ENCODE measurements around a stretch of chr18.

DNA sequence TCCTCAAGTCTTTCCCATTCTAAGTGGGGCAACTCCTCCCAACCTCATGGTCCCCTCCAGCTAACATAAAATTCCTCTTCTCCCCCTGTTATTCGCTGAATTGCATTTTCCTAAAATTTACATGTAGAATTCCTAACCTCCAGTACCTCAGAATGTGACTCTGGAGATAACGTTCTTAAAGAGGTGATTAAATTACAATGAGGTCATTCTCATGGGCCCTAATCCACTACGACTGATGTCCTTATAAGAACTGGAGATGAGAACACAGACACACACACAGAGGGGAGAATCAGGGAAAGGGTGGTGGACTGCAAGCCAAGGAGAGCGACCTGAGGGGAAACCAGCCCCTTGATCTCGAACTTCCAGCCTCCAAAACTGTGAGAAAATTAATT lies 70.3 kb downstream of the TGIF1 start:
- PRO-cap, 2 experiments = no peak in any of the 2 experiments

- PRO-cap, 2 experiments = no peak in any of the 2 experiments
Observed at GRCh38 chr18:3540678-3541714, 91.0 kb downstream of the TGIF1 start.

DNA sequence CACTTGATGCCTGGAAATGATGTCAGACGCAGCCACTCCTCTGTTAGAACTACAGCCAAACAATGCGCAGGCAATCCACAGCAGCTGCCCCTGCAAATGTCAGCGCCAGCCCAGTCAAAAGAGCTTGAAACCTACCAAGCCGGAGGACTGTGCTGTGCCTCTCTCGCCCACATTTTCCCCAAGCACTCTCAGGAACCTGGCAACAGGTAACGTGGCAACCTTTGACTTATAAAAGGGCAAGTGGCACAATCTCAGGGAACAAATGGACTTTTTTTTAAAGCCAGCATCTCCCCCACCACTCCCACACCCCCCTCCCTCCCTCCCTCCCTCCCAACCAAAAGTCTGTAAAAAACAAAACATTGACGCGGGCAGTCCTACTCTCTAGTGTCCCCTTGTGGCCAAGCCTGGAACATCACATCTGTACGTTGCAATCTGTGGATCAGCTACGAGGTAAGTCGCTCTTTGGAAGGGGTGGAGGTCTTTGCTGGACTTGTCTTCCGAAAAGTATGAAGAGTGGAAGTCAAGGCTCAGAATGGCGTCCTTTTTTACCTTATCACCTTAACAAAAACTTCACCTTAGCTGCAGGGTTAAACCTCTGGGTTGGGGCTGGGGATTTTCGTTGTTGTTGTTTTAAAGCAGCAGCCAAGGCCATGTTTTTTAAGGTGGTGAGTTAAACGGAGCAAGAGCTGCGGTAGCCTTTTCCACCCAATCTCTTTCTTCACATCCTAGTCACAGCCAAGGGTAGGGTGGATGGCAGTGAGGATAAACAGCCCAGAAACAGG lies 144.3 kb downstream of the TGIF1 start:
- PRO-cap, 2 experiments = peak in 1 of 2 experiments; most common plus-strand start position 46 of the sequence (in 1); most common minus-strand start position 300 of the sequence (in 1)

- PRO-cap, 2 experiments = no peak in any of the 2 experiments
Observed at GRCh38 chr18:3620660-3621359, 170.8 kb downstream of the TGIF1 start.

- PRO-cap, 2 experiments = no peak in any of the 2 experiments
Observed at GRCh38 chr18:3954714-3955289, 500.3 kb downstream of the DLGAP1 start.

DNA sequence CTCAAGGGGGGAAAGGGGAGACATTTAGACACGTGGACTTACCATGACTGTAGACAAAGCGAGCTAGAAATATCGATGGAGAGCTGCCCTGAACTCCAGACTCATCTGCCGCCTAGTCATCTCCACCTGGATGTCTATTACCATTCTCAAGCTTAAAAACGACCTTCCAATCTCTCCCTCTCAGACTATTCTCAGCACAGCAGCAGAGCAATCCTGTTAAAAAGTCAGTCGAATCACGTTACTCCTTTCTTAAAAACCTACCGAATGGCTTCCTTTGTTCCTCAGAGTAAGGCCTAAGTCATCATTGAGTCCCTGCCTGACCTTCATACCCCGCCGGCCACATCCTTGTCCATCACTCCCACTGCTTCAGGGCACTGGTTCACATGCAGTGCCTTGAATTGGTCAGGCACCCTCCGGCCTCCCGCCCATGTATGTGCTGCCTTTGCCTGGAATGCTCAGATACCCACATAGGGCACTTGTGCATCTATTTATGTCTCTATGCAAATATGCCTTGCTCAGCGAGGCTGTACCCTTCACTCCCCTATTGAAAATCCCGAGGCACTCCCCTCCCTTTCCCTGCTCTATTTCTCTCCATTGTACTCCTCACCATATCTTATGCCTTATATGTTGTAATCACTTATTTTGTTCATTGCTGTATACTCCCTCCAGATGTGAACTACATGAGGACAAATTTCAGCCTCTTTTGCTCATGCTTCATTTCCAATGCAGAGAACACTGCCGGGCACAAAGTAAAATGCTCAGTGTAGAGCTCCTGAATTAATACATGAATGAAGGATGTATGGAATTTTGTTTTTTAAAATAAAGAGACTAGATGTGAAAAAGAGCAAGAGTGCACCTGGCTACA lies 206.3 kb downstream of the DLGAP1 start:
- PRO-cap, 2 experiments = no peak in any of the 2 experiments

DNA sequence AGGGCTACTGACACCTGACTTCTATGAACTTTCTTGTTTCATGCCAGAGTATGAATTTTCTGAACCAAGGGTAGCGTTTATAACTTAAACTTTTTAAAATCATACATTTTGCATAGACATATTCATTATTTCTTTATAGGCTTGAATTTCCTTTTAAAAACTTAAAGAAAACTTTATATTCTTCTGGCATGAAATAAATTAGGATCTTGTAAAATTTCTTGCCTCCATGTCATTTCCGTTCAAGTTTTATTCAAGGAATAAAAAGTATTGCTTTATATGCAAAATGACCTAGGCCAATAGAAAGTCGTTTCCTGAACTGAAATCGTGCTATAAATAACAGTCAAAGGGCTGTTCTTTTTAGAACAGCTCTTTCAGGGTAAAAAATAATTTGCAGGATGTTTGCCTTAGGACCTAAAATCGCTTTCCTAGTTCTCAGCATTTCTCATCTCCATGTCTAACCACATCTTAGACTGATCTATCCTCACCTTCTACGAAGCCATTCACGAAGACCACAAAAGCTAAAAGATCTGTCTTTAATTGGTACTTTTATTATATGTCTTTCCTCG lies 1.8 kb downstream of the DLGAP1 start:
- PRO-cap, 2 experiments = no peak in any of the 2 experiments

GRCh38 chr18:4630430-4630629 lies 175.2 kb upstream of the DLGAP1 start:
- PRO-cap, 2 experiments = no peak in any of the 2 experiments

- PRO-cap, 2 experiments = no peak in any of the 2 experiments
Observed at GRCh38 chr18:5294067-5294443, 1.5 kb downstream of the ZBTB14 start.

GRCh38 chr18:5410435-5411112 lies 115.0 kb upstream of the ZBTB14 start:
- PRO-cap, 2 experiments = no peak in any of the 2 experiments

GRCh38 chr18:5456009-5456366 lies 87.8 kb downstream of the EPB41L3 start:
- PRO-cap, 2 experiments = no peak in any of the 2 experiments

DNA sequence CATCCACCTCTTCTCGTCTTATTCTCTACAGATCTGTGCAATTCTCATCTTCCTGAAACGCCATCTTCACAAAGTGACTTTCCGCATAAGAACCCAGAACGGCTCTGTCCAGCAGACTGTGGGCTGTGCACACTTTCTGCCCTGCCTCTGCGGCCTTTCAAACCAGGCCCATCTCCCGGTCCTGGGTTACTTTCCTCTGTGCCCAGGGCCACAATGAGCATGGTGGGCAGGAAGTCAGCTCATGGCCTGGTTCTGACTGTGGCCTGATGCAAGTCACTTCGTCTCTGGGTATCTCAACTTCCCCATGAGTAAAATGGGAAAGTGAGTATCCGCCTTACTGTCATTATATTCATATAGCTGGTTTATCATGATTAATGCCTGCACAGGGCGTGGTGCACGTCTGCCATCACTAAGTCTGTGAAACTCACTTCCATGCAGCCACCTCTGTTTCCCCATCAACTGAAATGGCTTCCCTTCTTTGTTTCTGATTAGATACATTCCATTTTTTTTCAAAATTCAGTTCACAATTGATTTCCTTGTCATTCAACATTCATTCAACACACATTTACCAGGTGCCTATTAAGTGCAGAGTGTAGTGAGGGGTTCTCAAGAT lies 71.8 kb upstream of the TMEM200C start:
- PRO-cap, 2 experiments = no peak in any of the 2 experiments

DNA sequence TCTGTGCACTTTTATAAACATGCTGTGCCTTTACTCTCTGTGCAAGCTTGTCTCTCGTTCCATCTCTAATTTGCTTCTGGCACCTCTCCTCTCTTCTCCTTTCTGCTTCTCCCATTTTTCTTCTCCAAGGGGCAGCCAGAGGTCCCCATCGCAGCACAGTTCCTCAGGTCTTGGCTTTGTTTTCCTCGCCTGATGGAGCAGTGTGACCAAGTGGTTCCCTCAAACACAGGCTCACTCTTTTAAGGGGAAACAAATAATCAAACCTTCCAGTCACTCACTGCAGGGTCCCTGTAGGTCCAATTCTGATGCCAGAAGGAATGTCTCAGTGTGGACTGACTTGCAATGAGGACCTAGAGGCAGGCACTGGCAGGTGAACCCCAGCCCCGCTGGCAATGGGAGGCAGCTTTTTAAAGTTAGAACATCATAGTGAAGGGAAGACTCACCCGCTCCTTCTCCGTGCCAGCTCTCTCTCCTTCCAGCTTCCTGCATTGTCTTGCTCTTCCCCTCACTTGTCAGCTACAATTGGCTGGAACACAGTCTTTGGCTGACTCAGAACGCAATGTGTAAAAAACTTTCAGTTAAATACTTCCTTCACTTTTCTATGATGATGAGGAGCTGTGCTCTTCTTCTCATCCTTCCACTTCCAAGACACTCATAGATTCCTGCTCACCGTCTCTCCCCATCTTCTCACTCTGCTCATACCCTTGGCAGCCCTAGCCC lies 117.7 kb upstream of the TMEM200C start:
- PRO-cap, 2 experiments = peak in 1 of 2 experiments; most common minus-strand start position 475 of the sequence (in 1)

DNA sequence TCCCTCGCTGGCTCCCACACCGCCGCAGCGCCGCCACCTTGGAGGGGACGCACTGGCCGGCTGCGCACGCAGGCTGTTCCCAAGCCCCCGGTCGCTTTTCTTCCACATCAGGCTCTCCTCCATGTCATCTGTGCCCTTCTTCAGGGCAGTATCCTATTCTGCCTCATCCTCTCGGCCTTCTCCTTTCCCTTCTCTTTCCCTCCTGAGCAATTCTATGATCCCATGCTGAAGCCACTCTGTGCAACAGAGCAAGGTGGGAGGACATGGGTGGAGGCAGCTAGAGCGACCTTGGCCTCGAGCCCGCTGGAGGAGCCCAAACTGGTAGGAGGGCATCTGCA lies 130.2 kb downstream of the L3MBTL4 start:
- PRO-cap, 2 experiments = no peak in any of the 2 experiments

- PRO-cap, 2 experiments = no peak in any of the 2 experiments
Observed at GRCh38 chr18:6362598-6362797, 52.2 kb downstream of the L3MBTL4 start.

- PRO-cap, 2 experiments = no peak in any of the 2 experiments
Observed at GRCh38 chr18:6376687-6377339, 37.9 kb downstream of the L3MBTL4 start.

- PRO-cap, 2 experiments = no peak in any of the 2 experiments
Observed at GRCh38 chr18:7290191-7290569, 59.3 kb downstream of the LRRC30 start.

- PRO-cap, 2 experiments = no peak in any of the 2 experiments
Observed at GRCh38 chr18:7635517-7636094, 68.5 kb downstream of the PTPRM start.

DNA sequence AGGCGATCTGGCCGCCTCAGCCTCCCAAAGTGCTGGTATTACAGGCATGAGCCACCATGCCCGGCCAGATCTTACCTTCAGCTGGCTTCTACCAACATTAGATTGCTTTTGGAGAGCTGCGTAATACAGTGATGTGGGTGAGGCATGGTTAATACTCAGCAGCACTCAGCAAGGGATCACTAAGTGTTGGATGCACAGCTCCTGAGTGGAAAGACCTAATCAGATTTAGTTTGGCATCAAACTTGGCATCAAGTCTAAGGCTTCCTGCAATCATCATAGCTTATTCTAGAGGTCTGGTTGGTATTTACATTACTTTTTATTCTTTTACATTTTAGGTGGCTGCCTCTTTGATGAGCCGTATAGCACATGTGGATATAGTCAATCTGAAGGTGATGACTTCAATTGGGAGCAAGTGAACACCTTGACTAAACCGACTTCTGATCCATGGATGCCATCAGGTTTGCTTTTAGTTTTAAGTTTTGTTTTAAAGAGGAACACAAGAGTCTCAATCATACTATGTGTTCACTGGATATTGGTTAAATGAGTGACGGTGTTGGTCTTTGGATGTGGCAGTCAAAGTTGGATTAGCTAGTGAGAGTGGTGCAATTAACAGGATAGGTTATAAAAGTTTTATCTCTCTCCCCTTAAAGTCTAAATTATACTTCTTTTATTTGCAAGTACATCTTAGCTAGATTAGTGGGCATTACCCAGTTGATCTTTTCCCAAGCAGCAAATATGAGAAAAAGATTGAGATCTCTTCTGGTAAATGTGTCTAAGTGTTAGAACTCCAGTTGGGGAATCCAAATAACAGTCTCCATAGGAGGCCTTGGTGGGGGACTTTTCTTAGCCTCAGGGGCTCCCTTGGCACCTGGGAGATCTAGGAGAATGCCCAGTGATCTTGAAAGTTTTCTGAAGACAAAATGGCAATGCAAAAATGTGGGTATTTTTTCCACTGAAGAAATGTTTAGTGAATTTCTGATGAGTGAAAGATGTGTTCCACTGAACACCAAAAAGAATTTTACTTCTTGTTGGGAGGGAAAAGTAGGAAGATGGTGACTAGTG lies 207.0 kb downstream of the PTPRM start:
- PRO-cap, 2 experiments = no peak in any of the 2 experiments

DNA sequence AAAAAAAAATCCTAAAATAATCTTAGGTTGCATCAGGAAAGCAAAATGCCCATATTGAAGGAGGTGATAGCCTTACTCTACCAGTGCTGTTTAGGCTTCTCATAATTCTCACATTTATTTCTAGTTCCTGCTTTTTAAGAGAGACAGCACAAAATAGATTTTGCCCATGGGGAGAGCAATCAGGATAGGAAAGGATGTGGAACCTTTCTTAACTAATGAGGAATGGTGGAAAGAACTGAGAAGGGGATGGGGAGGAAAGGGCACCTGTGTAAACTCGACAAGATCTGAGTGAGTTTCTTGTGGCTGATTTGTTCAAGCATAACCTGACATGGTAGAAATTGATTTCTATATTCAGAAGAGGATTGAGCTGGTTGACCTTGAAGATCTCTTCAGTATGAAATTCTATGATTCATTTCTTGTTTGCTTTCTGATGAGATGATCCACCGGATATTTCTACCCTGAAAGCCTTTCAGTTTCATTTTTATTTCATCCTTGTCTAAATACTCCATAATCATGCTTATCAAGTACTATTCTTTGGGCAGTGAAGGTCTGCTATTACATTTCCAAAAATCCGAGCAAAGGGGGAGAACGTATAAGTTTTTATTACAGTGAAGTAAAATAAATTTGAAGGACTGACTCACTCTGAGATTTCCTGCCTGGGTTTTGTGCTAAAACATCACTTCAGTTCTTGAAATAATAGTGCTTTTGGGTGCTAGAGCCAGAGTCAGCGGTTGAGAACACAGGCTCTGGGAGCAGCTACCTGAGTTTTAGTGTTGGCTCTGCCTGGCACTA lies 391.3 kb downstream of the PTPRM start:
- PRO-cap, 2 experiments = no peak in any of the 2 experiments